ENCODE measurements around a stretch of chr11.

DNA sequence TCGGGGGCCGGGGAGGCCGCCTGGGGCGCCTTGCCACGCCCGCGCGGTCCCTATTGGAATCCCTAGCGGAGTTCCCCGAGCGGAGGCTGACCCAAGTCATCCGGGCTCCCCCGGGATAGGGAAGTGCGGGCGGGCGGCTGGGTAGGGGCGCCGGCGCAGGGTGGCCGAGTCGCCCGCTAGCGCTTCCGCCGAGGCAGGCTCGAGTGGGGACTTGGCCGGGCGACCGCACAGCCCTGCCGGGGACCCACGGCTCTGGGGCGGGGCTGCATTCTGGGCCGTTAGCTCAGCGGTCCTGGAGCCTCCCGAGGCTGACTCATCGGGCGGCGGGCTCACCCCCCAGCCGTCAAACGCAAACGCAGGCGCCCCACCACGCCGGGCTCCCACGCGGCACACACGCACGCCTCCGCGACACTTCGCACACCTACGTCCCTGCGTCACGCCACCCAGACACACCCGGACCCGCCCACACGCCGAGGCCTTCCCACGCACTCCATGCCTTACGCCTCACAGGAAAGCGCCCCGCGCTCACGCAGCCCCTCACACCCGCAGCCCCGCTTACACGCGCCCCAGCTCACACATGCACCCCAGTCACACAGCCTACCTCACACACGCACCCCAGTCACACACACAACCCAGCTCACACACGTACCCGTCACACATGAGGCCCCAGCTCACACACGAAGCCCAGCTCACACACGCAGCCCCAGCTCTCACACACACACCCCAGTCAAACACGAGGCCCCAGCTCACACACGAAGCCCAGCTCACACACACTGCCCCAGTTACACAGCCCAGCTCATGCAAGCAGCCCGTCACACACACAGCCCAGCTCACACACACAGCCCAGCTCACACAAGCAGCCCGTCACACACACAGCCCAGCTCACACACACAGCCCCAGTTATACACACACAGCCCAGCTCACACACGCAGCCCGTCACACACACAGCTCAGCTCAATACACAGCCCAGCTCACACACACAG is 1.2 kb downstream of the PHLDB1 start:
- PRO-cap = bidirectional peak, plus-strand start at position 99 of the sequence, minus-strand start at position 117 of the sequence
- RRBS, 2 experiments = 4 to 6% methylated on average over 35 of the region's 79 CpGs

DNA sequence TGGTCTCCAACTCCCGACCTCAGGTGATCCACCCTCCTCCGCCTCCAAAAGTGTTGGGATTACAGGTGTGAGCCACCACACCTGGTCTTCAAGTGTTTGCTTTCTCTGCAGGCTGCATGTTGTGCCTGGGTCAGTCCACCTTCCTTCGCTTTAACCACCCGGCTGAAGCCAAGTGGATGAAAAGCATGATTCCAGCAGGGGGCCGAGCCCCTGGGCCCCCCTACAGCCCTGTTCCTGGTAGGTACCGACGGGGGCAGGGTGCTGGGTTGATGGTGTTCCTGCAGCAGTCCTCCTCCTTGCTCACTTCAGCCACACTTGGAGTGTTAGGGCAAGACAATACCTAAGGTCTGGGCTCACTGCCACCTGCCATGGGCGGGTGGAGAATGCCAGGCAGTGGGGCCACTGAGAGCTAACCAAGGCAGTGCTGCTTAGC is 17.4 kb downstream of the PHLDB1 start:
- PRO-cap = no peak
- RRBS, 2 experiments = no CpG with 5 or more reads among the region's 8 CpGs

- PRO-cap = no peak
- RRBS, 2 experiments = no CpG with 5 or more reads among the region's 16 CpGs
Measured at GRCh38 chr11:118643459-118644218, 35.8 kb downstream of the TREH start.

DNA sequence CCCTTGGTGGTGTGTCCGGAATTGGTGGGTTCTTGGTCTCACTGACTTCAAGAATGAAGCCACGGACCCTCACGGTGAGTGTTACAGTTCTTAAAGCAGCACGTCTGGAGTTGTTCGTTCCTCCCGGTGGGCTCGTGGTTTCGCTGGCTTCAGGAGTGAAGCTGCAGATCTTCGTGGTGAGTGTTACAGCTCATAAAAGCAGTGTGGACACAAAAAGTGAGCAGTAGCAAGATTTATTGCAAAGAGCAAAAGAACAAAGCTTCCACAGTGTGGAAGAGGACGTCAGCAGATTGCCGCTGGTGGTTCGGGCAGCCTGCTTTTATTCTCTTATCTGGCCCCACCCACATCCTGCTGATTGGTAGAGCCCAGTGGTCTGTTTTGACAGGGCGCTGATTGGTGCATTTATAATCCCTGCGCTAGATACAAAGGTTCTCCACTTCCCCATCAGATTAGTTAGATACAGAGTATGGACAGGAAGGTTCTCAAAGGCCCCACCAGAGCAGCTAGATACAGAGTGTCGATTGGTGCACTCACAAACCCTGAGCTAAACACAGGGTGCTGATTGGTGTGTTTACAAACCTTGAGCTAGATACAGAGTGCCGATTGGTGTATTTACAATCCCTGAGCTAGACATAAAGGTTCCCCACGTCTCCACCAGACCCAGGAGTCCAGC is 8.9 kb upstream of the TREH start:
- PRO-cap = unidirectional peak, minus-strand start at position 295 of the sequence
- RRBS, 2 experiments = no CpG with 5 or more reads among the region's 17 CpGs

DNA sequence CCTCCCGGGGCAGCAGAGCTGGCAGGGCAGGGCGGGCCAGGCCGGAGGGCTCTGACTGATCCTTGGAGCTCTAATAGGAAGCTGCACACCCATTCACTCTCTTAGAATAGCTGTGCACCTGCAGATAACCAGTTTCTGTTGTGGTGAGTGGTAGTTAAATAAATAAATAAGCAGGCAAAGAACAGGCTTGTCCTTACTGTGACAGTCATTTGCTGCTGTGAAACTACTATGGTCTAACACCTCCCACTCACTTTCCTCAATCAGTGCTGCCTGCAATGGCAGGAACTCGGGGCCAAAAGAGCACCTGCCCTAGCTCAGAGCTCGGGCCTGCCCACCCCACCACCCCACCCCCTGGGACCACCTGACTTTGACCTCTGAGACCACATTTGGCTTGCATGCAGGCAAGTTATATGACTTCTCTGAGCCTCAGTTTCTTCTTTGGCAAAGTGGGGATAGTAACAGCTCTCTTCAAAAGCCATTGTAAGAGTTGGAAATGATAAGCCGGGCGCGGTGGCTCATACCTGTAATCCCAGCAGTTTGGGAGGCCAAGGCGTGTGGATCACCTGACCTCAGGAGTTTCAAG is 16.4 kb upstream of the TREH start:
- PRO-cap = no peak
- RRBS, 2 experiments = 76 to 80% methylated on average over 3 of the region's 9 CpGs

GRCh38 chr11:118790377-118790804 is 573 bp downstream of the DDX6 start:
- PRO-cap = bidirectional peak, plus-strand start at chr11:118790723, minus-strand start at chr11:118790766
- RRBS, 2 experiments = 0 to 3% methylated on average over 3 of the region's 23 CpGs

GRCh38 chr11:118822949-118823317 is 32.0 kb upstream of the DDX6 start:
- PRO-cap = no peak
- RRBS, 2 experiments = no CpG with 5 or more reads among the region's 4 CpGs

DNA sequence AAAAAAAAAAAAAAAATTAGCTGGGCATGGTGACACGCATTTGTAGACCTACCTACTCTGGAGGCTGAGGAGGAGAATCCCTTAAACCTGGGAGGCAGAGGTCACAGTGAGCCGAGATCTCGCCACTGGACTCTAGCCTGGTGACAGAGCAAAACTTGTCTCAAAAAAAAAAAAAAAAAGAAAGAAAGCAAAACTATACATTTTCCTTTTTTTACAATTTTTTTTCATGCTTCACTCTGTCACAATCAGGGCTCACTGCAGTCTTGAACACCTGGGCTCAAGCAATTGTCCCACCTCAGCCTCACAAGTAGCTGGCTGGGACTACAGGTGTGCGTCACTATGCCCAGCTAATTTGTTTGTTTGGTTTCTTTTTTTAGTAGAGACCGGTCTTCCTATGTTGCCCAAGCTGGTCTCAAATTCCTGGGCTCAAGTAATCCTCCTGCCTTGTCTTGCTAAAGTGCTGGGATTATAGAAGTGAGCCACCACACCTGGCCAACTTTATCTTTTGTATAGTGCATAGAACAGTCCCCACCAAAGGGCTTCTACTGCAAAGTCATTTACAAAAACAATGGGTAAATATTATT is 15.1 kb upstream of the CXCR5 start:
- PRO-cap = no peak
- RRBS, 2 experiments = no CpG with 5 or more reads among the region's 5 CpGs

DNA sequence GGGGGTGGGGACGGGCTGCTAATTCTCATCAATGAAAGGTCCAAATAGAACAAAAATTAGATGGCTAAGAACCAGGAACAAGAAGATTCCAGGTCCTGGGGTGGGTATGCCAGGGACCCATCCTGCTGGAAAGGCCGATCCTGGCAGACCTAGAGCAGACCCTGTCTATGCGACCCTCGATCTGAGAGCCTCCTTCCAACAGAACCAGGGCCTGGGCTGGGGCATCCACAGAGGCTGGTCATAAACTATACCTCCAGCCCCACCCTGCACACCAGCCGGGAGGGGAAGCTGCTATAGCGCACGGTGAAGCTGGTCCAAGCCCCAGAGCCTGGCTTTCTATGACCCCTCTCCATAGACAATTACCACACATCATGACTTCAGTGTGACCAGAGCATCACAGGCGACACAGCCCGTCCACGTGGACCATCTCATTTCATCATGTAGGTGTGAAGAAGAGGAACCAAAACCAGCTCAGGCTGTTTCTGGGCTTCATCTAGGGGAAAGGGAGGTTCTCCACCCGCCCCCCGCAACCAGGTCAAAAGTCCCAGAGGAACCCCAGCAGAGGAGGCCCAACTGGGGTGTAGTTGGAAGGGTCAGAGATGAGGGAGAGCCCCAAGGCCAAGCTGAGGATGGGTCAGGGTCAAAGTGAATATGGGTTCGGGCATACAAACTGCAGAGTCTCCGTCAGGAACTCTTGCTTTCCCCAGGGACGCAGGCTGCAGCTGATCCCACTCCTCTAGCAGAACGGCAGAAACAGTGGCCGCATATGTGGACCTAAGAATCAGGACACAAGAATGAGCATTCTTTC is 3.0 kb downstream of the CXCR5 start:
- PRO-cap = no peak
- RRBS, 2 experiments = no CpG with 5 or more reads among the region's 17 CpGs

- PRO-cap = no peak
- RRBS, 2 experiments = 95 to 96% methylated on average over 4 of the region's 25 CpGs
Measured at GRCh38 chr11:118897456-118898491, 14.1 kb downstream of the CXCR5 start.

- PRO-cap = unidirectional peak, plus-strand start at chr11:118909454
- RRBS, 2 experiments = no CpG with 5 or more reads among the region's 21 CpGs
Measured at GRCh38 chr11:118908996-118909859, 16.5 kb downstream of the BCL9L start.

DNA sequence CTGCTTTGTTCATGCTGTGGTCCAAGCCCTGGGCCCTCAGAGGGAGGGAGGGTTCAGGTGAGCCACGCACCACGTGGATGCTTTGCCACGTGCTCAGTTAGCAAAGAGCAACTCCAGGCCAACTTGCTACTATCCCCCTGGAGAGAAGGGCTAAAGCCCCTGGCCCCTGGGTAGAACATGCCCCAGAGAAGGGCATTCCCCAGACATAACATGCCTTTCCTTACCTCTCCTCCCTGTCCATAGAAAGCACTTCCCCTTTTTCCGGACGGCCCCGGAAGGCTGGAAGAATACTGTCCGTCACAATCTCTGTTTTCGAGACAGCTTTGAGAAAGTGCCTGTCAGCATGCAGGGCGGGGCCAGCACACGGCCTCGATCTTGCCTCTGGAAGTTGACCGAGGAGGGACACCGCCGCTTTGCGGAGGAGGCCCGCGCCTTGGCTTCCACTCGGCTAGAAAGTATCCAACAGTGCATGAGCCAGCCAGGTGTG is 8.7 kb downstream of the FOXR1 start:
- PRO-cap = no peak
- RRBS, 2 experiments = no CpG with 5 or more reads among the region's 18 CpGs

DNA sequence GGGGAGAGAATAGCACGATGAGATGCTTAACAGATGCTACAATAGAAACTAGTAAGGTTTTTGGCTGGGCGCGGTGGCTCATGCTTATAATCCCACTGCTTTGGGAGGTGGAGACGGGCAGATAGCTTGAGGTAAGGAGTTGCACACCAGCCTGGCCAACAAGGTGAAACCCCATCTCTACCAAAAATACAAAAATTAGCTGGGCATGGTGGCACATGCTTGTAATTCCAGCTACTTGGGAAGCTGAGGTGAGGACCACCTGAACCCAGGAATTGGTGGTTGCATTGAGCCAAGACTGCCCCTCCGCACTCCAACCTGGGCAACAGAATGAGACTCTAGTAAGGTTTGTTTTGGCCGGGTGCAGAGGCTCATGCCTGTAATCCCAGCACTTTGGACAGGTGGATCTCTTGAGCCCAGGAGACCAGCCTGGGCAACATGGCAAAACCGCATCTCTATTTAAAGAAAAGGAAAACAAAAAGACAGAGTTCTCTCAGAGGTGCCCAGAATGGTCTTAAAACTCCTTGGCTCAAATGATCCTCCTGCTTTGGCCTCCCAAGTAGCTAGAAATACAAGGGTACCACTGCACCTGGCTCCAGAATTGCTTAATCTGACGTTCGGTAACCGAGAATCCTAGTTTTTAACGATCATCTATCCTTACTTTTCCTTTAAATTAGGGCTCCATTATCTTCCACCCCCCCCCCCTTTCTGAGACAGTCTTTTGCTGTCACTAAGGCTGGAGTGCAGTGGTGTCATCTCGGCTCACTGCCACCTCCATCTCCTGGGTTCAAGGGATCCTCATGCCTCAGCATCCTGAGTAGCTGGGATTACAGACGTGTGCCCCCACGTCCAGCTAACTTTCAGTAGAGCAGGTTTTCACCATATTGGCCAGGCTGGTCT is 2.0 kb downstream of the RPS25 start:
- PRO-cap = no peak
- RRBS, 2 experiments = no CpG with 5 or more reads among the region's 14 CpGs

DNA sequence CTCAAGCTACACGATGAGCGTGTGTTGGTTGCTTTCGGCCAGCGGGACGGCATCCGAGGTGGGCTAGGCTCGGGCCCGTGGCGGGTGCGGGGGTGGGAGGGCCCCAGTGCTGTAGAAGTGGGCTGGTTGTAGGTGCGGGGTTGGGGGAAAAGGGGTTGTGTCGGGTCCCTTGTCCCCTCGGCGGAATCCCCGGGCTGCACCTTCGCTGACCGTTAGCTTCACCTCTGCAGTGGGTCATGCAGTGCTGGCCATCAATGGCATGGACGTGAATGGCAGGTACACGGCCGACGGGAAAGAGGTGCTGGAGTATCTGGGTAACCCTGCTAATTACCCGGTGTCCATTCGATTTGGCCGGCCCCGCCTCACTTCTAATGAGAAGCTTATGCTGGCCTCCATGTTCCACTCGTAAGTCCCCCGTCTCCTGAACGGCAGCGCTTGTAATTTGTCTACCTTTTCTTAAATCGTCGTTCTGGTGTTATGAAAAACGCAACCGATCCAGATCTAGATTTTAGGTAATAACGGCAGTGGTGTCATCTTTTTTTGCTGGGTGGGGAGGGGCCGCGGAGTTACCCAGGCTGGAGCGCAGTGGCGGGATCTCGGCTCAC is 449 bp downstream of the TRAPPC4 start:
- PRO-cap = no peak
- RRBS, 2 experiments = no CpG with 5 or more reads among the region's 39 CpGs

- PRO-cap = bidirectional peak, plus-strand start at chr11:119094011, minus-strand start at chr11:119093667
- RRBS, 2 experiments = 8% methylated on average over 1 of the region's 6 CpGs; no CpG with 5 or more reads in 1 of the 2 experiments
Measured at GRCh38 chr11:119093376-119093878, 1.8 kb downstream of the H2AX start.

- PRO-cap = no peak
- RRBS, 2 experiments = 0 to 2% methylated on average over 17 of the region's 43 CpGs
Measured at GRCh38 chr11:119107738-119108200, 625 bp downstream of the C2CD2L start.

DNA sequence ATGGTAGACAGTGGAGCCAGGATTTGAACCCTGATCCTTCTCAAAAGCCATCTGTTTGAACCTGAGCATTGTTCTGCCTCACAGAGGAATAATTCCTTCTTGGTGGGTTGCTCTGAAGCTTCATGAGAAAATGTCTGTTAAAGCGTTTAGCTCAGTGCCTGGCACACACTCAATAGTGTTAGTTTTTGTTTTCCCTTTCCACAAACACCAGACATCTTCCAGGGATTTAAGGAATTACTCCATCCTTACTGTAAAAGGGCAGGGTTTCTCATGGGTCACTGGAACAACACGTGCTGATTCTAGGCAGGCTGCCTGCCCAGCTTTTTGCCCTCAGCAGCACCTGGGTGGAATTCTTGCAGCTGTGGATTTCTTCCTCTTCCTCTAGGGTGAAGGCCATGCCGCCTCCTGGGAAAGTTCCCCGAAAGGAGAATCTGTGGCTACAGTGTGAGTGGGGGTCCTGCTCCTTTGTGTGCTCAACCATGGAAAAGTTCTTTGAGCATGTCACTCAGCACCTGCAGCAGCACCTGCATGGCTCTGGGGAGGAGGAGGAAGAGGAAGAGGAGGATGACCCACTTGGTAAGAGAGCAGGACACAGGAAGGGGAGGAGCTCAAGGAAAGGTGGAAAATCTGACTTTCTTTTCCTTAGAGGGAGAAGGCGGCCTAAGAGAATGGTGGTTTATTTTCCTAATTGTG is 5.3 kb downstream of the HINFP start:
- PRO-cap = no peak
- RRBS, 2 experiments = no CpG with 5 or more reads among the region's 5 CpGs

DNA sequence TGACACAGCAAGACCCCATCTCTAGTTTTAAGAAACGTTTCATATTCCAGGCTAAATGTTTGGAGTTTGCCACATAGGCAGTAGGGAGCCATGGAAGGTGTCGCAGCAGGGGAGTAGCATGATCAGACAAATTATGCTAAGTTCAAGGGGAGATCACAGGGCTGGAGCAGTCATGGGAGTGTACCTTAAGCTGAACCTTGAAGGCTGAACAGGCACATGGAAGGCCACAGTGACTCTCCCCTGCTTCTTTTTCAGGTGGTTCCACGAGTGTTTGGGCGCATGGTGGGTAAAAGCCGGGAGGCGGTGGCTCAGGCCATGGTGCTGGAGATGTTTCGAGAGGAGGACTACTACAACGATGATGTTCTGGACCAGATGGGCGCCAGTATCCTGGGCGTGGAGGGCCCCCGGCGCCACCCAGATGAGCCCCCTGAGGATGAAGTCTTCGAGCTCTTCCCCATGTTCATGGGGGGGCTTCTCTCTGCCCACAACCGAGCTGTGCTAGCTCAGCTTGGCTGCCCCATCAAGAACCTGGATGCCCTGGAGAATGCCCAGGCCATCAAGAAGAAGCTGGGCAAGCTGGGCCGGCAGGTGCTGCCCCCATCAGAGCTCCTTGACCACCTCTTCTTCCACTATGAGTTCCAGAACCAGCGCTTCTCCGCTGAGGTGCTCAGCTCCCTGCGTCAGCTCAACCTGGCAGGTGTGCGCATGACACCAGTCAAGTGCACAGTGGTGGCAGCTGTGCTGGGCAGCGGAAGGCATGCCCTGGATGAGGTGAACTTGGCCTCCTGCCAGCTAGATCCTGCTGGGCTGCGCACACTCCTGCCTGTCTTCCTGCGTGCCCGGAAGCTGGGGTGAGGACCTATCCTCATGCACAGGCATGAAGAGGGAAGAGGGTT is 5.6 kb upstream of the NHERF4 start:
- PRO-cap = unidirectional peak, plus-strand start at position 355 of the sequence
- RRBS, 2 experiments = no CpG with 5 or more reads among the region's 23 CpGs

DNA sequence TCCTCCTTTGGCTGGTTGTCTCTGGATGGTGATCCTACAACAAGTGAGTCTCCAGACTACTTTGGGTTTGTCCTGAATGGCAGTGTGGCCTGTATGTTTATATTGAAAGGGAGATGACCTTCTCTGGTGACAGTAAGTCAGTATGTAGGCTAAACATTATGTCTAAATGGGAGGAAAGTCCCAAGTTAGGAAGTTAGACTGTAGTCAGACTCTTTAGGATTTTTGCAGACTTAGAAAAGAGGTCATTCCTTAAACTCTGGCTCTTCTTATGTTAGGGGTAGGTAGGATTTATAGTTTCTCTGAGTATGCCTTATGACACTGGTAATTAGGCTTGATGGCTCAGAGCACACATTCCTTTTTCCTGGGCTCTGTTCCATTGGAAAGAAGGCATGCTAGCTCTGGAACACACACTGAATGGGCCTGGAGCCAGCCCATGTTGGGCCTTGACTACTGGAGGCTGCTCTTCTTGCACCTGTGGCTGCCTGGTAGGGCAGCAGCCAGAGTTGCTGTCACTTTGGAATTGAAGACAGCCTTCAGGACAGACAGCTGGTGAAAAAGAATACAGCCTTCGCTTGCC is 18.3 kb downstream of the MCAM start:
- PRO-cap = no peak
- RRBS, 2 experiments = no CpG with 5 or more reads among the region's 1 CpG

DNA sequence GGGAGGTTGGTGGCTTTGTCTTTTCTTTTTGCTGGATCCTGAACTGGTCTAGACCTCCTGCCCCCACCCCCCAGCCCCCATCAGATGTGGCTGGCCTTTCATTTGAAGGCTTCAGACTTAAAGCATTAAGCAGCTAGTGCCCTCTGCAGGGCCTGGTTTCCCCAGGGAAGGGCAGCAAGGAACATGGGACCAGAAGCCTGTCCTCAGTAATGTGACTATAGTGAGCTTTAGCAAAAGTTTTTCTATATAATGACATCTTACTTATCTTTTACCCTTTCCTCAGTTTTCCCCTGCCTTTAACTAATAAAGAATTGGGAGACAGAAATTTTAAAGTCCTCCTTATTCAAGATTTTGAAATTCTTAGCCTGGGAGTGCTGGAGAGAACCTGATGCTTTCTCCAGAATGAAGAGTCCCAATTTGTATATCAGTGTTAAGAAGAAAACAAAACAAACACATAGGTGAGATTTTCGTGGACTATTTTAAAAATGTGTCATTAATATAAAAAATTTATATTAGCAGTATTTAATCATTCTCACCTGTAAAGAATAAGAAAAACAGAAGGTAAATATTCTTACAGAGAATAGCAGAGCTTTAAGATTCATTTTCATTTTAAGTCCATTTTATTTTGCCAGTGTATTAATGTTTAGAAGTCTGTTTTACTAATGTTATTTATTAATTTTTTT is 9.4 kb downstream of the MCAM start:
- PRO-cap = no peak
- RRBS, 2 experiments = no CpG with 5 or more reads among the region's 1 CpG